Kidney epithelial cell (primary cell): Measurements from ENCODE around the genes MAPRE1, CBFA2T2 and E2F1.

- RAMPAGE, long total RNA = no peak
- RRBS = no CpG with 5 or more reads among the region's 13 CpGs
These were observed 77.7 kb downstream of the ASXL1 start for GRCh38 chr20:32435645-32436424.

- RAMPAGE, long total RNA = no peak
- RRBS = no CpG with 5 or more reads among the region's 40 CpGs
These were observed 95.2 kb downstream of the ASXL1 start for GRCh38 chr20:32452985-32454012.

DNA sequence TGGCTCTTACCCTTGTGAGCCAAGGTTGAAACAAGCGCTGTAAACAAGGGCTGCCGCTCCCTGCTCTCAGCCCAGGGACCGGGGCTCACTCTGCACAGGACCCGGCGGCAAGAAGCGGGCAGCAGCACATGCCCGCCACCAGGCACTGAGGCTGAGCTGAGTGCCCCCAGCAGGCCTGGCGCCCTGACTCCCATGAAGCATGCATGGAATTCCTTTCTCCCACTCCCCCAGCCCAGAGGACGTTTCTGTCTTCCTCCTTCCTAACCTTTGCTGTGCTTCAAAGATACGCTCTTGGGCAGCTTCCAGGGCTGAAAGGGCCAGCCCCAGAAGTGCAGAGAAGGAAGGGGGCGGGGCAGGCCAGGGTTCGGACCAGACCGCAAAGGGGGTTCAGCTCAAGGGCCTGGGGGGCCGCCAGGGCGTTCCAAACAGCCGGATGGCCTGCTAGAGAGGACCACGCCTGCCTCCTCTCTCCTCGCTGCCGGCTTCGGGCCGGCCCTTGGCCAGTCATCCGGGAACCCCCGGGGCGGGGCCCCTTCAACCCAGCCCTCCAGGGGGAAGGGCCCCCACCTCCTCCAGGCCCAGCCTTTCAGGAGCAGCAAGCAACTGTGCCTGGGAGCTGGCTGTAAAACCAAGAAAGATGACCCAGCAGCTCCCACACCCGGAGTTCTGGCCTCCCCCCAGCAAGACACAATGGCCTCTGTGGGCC, 110.0 kb downstream of the NOL4L start:
- RAMPAGE, long total RNA = start-site peak on the minus strand centred at position 299 of the sequence, 90 bp wide, 49 and 42 reads in 2 replicates
- RRBS = 2% methylated on average over 5 of the region's 25 CpGs

DNA sequence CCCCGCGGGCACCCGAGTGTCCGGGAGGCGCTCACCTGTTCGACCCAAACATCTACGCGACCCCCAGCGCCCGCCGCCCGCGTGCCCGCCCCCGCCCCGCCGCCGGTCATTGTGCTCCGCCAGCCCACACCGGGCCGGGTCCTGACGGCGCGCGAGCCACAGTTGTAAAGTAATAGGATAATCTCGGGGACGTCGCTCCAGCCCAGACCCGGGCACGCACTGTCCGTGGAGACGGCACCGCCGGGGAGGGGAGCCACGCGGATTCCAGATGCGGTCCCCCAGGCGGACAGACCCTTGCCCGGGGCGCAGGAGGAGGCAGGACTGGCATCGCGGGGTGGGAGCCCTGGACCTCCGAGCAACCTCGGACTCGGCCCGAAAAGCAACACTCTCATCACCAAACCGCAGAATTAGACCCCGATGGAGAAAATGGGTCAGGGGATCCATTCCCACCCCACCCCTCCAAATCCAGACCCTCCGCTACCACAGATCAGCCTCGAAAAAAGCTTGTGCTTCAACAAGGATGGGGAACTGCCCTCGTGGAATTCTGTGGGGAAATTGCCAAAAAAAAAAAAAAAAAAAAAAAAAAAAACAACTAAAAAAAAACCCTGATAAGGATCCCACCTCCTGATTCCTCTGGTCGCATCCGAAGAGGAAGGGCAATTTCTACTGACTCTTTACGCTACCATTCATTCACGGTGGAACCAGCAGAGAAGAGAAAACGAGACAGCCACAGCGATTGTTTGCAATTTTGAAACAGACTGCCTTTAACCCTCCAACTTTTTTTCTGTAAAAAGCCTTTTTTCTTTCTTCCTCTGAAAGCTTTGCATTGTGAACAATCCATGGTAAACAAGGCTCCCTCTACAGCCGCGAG, 100.4 kb downstream of the NOL4L start:
- RAMPAGE, long total RNA = no peak
- RRBS = 1% methylated on average over 19 of the region's 59 CpGs

GRCh38 chr20:32524931-32525503, 60.1 kb downstream of the NOL4L start:
- RAMPAGE, long total RNA = no peak
- RRBS = no CpG with 5 or more reads among the region's 12 CpGs

DNA sequence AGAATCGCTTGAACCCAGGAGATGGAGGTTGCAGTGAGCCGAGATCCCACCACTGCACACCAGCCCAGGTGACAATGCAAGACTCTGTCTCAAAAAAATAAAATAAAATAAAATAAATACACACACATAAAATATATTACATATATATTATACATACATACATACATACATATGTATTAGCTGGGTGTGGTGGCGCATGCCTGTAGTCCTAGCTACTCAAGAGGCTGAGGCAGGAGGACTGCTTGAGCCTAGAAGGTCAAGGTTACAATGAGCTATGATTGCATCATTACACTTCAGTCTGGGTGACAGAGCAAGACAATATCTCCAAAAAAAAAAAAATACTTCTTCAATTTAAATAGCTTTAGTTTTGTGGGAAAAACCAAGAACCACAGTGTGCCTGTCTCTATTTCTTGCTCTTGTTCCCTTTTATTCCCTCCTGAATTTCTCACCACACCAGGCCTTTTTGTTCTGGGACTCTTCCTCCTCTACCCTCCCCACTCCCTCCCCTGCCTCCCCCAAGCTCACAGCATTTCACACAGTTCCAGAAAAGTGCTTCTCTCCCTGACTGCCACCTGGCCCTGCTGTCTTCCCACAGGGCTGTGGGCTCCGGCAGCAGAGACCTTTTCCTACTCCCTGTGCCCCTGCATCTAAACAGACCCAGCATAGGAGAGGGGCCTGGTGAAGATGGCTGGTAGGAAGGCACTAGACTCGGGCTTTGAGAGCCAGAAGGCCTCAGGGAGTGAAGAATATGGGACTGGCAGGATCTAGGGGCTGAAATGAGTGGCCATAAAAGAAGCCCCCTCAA, 1.3 kb downstream of the C20orf203 start:
- RAMPAGE, long total RNA = no peak
- RRBS = no CpG with 5 or more reads among the region's 5 CpGs

GRCh38 chr20:32737669-32737993, 5.6 kb downstream of the COMMD7 start:
- RAMPAGE, long total RNA = no peak
- RRBS = no CpG with 5 or more reads among the region's 1 CpG

DNA sequence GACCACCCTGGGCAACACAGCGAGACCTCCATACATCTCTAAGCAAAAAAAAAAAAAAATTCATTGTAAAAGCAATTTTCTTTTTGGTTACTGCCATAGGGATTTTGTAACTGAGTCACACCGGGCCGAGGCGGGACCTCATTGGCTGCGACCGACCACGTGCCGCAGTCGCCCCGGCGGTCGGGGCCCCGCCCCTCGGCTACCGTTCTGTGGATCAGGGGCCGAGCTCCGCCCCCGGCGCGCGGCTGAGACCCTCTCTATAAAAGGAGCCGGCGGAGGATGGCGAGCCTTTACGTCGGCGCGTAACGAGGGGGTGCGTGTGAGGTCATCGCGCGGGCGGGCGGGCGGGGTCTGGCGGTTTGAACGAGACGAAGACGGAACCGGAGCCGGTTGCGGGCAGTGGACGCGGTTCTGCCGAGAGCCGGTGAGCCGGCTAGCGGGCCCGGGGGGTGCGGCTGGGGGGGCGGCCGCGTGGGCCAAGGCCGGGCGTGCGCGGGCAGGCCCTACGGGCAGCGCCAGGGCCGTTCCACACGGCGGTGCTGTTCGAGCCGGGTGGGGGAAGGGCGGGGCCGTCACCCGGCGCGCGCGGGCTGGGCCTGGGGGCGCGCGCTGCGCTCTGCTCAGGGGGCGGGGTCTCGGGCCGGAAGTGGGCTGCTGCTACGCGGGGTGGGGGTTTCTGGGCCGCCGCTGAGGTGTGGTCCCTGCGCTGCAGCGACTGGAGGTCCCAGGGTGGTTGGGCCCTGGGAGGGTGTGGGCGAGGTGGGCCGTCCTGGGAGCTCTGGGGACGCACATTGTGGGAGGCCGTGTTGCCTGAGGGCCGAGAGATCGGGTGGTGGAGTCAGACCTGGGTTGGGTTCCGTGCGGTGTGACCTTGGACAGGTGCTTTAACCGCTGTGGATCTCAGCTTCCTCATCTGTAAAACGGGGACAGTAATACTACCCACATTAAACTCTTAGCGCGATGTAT, at the start of gene MAPRE1:
MAPRE1 (plus strand) TSS at position 350 of the 966 bp plus-strand sequence.
- RAMPAGE, long total RNA = start-site peak on the plus strand centred at position 379 of the sequence, 34 bp wide, 287 and 325 reads in 2 replicates
- RRBS = under 1% methylated on average over 49 of the region's 97 CpGs

- RAMPAGE, long total RNA = no peak
- RRBS = no CpG with 5 or more reads among the region's 16 CpGs
These were observed 19.2 kb upstream of the EFCAB8 start for GRCh38 chr20:32839455-32840040.

- RAMPAGE, long total RNA = no peak
- RRBS = no CpG with 5 or more reads among the region's 8 CpGs
These were observed 9.3 kb upstream of the EFCAB8 start for GRCh38 chr20:32849234-32849966.

DNA sequence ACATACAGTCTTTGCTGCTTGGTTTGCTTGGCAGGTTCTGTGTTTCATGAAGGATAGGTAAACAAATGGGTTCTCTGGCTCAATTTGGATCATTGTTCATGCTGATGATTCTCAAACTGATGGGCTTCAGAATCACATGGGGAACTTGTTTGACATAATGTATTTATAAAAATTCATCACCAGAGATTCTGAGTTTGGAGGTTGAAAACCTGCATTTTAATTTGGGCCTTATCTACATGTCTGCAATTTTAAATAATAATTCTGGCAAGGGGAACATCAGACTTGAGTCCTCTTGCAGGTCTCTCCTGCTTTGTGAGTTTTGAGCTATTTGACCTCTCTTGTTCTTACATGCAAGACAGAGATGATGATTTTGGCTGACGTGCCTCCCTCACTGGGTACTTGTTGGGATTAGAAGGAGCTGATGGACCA, 6.9 kb upstream of the EFCAB8 start:
- RAMPAGE, long total RNA = no peak
- RRBS = no CpG with 5 or more reads among the region's 1 CpG

DNA sequence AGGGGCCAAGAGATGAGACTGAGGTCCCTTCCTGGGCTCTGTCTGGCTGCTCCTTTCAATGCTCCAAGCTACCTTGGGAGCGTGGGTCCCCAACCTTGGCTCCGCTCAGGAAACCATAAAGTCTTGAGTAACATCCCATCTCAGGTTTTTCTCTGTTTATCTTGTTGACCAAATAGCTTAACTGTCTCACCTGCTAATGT, 237 bp upstream of the BPIFA1 start:
- RAMPAGE, long total RNA = no peak
- RRBS = no CpG with 5 or more reads among the region's 2 CpGs

- RAMPAGE, long total RNA = no peak
- RRBS = no CpG with 5 or more reads among the region's 11 CpGs
These were observed 6.9 kb upstream of the CDK5RAP1 start for GRCh38 chr20:33408167-33408581.

GRCh38 chr20:33490019-33491171, at the start of gene CBFA2T2:
Gene CBFA2T2, plus strand, starts transcription at chr20:33490096.
- RAMPAGE, long total RNA = no peak
- RRBS = under 1% methylated on average over 18 of the region's 110 CpGs

- RAMPAGE, long total RNA = no peak
- RRBS = no CpG with 5 or more reads among the region's 9 CpGs
These were observed 37.6 kb upstream of the C20orf144 start for GRCh38 chr20:33624304-33625137.

GRCh38 chr20:33644411-33645273, 17.5 kb upstream of the C20orf144 start:
- RAMPAGE, long total RNA = no peak
- RRBS = 95% methylated on average over 3 of the region's 27 CpGs

- RAMPAGE, long total RNA = no peak
- RRBS = no CpG with 5 or more reads among the region's 19 CpGs
These were observed 7.9 kb upstream of the C20orf144 start for GRCh38 chr20:33653987-33654879.

DNA sequence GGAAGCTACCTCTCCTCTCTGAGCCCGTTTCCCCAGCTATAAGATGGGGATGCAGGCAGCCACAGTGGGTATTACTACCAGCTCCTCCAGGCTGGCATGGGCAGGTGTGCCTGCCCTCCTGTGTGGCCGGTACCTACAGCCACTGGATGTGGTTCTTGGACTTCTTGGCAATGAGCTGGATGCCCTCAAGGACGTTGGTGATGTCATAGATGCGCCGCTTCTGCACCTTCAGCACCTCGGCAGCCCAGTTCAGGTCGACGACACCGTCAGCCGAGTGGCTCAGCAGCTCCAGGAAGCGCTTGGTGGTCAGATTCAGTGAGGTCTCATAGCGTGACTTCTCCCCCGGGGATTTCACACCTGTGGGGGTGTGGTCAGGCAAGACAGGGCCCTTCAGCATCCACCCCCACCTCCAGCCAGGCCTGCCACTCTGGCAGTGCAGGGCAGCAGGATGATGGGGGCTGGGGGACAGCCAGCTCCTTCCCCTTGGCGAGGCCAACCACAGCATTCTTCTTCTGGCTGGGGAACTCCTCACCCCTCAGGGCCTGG, 5.5 kb upstream of the NECAB3 start:
- RAMPAGE, long total RNA = no peak
- RRBS = no CpG with 5 or more reads among the region's 14 CpGs

GRCh38 chr20:33684336-33685649, 1.4 kb downstream of the E2F1 start:
- RAMPAGE, long total RNA = no peak
- RRBS = no CpG with 5 or more reads among the region's 19 CpGs

DNA sequence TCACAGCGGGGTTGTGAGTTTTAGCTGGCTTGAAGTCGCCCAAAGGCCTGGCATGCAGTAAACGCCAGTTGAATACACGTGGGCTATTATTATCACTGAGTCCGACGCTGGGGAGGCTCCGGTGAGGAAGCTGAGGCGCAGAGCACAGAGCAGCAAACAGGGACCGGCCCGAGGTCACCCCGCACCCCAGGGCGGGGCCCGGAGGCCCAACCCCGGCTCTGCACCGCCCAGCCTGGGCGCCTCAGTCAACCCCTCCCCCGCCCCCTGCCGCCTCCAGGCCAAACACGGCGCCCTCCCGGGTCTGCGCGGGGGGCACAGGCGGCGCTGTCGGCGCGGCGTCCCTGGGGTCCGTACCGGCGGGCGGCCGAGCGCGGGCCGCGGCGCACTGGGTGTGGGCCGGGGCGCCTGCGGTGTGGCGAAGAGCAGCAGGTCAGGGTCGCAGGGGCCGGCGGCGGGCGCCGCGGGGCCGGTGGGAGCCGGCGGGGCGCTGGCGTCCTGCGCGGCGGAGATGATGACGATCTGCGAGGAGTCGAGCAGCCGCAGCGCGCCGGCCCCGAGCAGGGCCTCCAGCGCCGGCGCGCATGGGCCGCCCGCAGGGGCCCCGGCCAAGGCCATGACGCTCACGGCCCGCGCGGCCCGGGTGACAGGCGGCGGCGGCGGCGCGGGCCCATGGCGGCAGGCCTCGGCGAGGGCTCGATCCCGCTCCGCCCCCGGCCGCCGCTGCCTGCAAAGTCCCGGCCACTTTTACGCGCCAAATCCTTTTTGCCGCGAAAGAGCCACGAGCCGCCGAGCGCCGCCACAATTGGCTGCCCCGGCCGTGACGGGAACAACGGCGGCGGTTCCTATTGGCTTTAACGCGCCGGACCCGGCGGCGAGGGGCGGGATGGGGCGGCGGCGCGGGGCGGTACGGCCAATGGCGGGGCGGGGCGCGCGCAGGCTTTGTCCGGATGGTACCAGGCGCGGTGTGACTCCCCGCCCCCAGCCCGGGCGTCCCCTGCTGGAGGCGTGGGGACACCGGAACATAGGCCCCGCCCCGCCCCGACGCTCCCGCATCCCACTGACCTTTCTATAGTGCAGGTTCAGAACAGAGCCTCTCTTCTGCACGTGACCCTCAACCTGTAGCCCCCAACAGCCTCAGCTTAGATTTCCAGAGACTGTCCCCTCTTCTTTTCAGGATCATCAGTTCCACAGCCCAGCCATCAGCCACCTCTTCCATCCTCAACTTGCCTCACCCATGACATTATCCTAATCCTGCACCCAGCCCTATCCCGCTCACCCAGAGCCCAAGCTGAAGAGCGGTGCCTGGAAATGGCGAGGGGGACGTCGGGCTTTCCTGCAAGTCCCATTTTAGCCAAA, at the start of gene E2F1:
E2F1 (minus strand) TSS at position 736 of the 1,356 bp plus-strand sequence.
- RAMPAGE, long total RNA = no peak
- RRBS = under 1% methylated on average over 106 of the region's 147 CpGs